ENCODE measurements around a stretch of chr19.

GRCh38 chr19:246318-246693, 44.9 kb downstream of the PLPP2 start:
- PRO-cap: no peak

GRCh38 chr19:327789-328383, 16.7 kb downstream of the MIER2 start:
- PRO-cap: no peak

DNA sequence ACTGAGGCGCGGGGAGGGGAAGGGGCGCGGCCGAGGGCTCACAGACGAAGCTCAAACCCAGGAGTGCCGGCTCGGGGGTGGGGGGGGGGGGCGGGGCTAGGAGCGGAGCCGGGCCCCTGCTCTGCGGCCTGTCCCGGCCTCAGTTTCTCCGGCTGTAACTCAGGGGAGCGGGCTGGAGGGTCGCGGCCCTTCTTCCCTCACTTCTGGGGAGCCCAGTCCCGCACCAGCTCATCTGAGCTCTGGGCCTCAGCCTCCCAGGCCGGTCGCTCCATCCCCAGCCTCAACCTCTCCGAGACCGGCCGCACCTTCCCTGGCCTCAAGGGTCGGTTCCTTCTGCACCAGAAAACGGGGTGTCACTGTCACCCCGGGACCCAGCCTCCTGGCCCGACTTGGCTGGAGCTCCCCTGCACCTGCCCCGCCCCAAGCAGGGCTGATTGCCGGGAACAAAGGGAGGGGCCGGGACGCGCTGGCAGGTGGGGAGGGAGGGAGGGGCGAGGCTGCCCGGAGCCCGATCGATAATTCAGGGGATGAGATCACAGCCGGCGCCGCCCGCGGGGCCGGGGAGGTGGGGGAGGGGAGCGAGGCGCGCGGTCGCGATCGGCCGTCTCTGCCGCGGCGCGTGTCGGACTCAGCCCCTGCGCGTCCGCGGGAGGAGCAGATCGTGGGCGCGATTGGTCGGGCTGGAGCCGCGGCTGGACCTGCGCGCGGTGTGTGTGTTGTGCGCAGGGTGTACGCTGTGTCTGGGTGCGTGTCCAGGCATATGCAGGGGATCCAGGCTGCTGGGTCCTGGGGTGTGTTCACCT, 876 bp upstream of the SHC2 start:
- PRO-cap: bidirectional peak, plus-strand start at position 563 of the sequence, minus-strand start at position 432 of the sequence

DNA sequence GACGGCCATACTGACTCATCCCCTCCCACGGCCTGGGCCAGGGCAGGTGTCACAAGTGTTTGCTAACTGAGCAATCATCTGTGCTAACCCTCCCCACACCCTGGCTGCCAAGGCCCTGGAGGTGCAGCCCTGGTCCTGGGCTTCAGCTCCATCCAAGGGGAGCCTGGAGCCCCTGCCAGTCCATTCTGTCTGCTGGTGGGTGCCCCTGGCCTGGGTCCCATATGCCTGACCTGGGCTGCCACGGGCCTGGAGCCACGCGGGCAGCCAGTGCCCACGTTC, 3.7 kb downstream of the CDC34 start:
- PRO-cap: no peak

DNA sequence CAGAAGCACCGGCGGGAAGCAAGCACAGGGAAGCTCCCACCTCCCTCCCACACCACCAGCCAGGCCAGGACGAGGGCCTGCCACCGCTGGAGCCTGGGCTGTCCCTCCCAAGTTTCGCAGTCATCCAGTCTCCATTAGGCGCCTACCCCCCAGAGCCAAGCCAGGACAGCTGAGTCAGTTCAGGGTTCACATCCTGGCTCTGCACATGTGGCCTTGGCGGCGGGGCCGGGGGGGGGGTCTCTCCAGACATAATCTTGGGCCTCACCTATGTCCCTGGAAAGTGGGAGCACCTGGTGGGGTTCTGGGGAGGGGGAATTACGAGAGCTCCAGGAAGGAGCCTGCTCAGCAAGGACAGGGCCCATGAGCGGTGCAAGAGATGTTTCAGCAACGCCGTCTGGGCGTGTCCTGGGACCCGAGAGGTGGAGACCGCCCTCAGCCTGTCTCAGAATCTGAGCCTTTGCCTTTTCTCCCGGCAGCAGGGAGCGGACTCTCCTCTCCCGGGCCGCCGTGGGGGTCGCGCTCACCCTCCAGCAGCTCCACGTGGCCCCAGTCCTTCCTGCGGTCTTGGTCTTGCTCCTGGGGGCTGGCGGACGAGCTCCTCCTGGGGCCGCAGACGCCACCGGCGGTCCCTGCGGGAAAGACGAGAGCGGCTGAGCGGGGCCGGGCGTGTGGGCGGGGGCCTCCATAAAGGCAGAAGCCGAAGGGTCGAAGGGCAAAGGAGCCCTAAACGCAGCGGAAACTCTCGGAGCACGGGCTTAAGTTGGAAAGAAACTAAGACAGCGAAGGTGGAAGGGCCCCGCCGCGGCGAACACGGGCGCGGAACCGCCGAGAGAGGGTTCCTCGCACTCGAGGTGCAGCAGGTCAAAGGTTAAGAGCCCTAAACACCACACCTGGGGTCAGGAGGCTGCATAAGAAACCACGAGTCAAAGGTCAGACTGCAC, 757 bp downstream of the POLRMT start:
- PRO-cap: no peak

GRCh38 chr19:646103-646823, 6.6 kb downstream of the FGF22 start:
- PRO-cap: no peak

GRCh38 chr19:647947-648614, 8.4 kb downstream of the FGF22 start:
- PRO-cap: no peak

GRCh38 chr19:656928-657817, 5.8 kb downstream of the RNF126 start:
- PRO-cap: no peak

- PRO-cap: no peak
Observed at GRCh38 chr19:662084-662582, 881 bp downstream of the RNF126 start.

- PRO-cap: no peak
Observed at GRCh38 chr19:664786-665489, 1.9 kb upstream of the RNF126 start.

DNA sequence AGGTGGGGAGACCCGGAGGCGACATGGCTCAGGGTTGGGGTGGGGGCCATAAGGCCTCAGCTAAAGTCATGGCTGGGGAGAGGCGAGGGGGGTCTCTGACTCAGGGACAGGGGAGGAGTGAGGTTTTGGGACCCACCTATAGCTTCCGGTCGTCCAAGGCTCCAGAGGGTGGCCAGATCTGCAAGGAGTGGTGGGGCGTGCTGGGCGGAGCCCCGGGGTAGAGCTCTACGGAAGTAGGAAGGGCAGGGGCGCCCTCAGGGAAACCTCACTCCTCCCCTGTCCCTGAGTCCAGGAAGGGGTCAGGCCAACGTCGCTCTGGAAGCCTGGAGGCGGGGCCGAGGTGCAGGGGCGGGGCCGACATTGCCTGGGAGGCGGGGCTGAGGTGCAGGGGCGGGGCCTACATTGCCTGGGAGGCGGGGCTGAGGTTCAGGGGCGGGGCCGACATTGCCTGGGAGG, 5.2 kb upstream of the PALM start:
- PRO-cap: no peak

GRCh38 chr19:710023-710742, 1.4 kb downstream of the PALM start:
- PRO-cap: no peak

- PRO-cap: unidirectional peak, plus-strand start at chr19:728352
Observed at GRCh38 chr19:727426-728657, 19.1 kb downstream of the PALM start.

GRCh38 chr19:744759-745076, 6.2 kb upstream of the MISP start:
- PRO-cap: no peak

GRCh38 chr19:778702-779416, 18.4 kb upstream of the PTBP1 start:
- PRO-cap: no peak

- PRO-cap: no peak
Observed at GRCh38 chr19:791588-792216, 5.5 kb upstream of the PTBP1 start.

DNA sequence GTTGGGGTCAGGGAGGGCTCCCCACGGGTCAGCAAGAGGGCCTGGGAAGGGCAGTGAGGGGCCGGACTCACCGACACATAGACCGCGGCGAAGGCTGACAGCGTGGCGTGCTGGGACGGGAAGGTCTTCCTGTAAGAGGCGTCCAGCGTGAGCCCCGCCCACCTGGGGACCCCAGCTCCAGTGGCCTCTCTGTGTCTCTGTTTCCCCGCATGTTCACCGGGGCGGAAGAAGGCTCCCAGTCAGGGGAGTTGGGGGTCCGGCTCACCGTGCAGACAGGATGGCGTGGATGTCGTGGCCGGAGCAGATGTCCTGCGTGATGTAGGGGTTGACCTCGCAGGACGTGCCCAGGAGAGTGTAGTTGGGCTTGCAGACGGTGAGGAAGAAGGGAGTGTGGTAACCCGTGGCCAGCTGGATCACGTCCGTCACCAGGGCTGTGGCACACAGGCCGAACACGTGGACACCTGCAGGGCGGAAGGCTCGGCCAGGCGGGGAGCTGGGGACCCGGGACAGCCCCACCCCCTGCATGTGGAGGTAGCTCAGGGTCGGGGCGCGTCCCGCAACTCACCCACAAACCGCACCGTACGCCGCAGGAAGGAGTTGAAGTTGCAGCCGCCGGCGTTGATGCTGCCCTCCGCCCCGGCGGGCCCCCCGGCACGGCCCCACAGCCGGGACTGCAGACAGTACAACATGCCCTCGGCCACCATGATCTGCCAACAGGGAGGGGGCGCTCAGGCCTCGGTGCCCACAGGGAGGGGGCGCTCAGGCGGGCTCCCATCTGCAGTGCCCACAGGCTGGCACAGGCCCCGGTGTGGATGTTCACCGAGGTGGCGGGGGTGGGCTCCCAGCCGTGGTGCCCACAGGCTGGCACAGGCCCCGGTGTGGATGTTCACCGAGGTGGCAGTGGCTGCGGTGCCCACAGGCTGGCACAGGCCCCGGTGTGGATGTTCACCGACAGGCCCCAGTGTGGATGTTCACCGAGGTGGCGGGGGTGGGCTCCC, 6.8 kb downstream of the PLPPR3 start:
- PRO-cap: no peak

- PRO-cap: no peak
Observed at GRCh38 chr19:867766-868425, 8.4 kb downstream of the CFD start.

DNA sequence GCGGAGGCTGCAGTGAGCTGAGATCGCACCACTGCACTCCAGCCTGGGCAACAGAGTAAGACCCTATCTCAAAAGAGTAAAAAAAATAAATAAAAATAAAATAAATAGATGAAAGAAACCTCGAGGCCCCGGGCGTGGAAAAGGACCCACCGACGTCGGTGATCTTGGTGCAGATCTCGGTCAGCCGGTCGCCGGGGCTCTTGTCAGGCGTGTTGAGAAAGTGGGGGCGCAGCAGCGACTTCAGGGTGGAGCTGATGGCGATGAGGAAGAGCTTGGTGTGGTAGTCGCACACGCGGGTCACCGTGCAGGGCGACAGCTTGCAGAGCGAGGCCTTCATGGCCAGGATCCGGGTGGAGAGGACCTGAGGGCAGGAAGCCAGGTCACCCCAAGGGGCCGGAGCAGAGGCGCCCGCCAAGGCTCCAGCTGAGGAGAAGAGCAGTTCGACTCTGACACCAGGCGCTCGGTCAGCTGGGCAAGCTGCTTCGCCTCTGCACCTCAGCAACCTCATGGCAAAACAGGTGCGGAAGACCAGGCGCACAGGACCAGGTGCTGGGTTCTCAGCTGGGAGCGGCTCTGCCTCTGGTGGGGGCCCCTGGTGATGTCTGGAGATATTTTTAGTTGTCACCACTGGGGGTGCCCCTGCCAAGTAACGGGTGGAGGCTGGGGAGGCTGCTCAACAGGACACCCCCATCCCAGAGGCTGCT, 15.8 kb downstream of the CFD start:
- PRO-cap: no peak

GRCh38 chr19:907175-907796, 5.7 kb downstream of the R3HDM4 start:
- PRO-cap: no peak